T-cell (primary cell): ENCODE measurements around the genes PANK3 and C5orf58.

DNA sequence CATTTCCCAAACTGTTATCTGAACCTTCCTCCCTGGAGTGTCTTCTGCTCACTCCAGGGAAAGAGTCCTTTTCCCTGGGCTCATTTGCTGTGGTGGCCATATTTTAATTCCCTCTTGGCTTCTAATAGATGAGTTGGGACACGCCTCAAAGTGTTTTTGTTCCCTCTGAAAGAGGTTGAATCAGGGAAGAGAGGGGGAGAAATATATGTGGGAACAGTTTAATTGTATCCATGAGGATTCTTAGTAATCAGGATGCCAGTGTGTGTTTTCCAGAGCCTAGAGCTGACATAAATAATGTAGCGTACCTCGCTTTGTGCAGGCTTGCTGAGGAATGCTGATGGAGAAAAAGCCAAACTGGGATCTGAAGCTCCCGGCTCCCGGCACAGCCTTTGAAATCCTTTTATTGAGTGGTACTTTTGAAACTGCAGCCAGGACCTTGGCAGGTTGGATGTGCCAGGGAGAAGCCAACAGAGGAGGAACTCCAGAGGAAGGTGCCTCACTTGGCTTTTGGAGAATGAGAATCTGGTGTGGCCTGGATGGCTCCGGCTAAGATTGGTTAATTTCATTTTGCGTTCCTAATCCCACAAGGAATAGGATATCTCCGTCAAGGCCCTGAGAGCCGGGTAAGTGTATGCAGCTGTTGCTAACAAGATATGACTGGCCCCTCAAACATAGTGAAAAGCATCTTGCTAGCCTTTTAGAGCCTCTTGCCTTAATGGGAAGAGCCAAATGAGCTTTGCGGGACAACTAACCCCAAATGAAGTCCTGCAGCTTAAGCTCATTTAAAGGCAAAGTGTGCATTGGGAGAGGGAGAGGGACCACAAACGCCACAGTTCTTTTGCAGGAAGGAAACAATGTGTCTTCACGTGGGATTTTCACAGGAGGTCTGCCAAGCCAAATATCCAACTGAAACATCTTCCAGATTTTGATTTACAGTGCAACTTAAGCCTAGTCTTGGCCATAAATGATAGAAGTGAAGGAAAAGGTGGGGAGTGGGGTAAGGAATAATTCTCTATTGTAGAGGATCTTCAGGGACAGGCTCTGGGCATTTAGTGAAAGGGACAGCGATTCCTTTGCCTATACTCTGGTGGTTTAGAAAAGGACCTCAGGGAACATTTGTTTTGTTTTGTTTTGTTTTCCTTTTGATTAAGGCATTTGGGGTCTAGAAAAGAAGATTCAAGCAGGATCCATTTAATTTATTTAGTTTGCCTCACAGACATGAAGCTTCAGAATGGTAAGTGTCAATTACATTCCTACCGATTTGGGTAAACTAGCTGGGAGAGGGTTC lies 470.9 kb upstream of the WWC1 start:
- PRO-cap, 7 experiments, result no peak in any of the 7 experiments

DNA sequence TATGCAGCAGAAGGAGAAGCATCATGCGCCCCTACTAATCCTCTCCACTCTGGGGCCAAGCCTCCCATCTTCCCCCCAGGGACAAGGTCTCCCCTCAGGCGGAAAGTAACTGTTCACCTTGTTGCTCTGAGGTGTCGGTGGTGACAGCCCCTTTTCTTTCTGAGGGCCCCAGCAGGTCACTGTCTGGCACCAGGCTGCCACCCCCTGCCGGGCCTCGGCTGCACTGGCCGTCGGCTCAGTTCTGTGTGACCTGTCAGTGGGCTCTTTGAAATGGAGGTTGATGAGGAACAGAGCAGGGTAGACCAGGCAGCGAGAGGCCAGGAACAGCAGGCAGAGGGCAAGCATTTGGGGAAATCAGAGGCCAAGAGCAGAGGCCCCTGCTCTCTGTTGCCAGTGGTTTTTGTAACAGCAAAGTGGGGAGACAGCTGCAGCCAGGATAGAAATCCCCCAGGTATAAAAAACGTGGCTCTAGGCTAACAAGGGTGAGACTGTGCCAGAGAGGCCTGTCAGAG lies 113.4 kb upstream of the WWC1 start:
- PRO-cap, 7 experiments, result no peak in any of the 7 experiments

DNA sequence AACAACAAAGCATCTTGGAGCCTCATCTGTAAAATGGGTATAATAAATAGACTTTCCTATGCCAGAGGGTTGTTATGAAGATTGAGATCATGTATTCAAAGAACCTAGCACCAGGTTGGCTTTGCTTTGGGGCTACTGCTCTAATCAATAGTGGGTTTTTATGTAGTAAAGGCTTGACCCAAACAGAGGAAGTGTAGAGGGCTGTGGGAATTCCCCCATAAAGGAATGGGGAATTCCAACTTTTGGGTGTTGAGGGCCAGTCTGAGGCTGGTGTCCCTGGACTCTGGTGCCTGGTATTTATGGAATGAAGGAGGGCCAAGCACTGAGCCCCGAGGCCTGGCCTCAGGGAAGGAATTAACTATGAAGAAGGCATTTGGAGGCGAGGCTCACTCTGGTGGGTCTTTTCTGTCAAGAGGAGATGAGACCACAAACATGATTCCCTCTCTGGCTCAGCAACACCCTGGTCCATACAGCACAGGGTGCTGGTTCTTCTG lies 1.6 kb upstream of the WWC1 start:
- PRO-cap, 7 experiments, result no peak in any of the 7 experiments

- PRO-cap, 7 experiments, result no peak in any of the 7 experiments
Measured at GRCh38 chr5:168305305-168305736, 13.9 kb downstream of the WWC1 start.

GRCh38 chr5:168309122-168309738 lies 17.8 kb downstream of the WWC1 start:
- PRO-cap, 7 experiments, result no peak in any of the 7 experiments

DNA sequence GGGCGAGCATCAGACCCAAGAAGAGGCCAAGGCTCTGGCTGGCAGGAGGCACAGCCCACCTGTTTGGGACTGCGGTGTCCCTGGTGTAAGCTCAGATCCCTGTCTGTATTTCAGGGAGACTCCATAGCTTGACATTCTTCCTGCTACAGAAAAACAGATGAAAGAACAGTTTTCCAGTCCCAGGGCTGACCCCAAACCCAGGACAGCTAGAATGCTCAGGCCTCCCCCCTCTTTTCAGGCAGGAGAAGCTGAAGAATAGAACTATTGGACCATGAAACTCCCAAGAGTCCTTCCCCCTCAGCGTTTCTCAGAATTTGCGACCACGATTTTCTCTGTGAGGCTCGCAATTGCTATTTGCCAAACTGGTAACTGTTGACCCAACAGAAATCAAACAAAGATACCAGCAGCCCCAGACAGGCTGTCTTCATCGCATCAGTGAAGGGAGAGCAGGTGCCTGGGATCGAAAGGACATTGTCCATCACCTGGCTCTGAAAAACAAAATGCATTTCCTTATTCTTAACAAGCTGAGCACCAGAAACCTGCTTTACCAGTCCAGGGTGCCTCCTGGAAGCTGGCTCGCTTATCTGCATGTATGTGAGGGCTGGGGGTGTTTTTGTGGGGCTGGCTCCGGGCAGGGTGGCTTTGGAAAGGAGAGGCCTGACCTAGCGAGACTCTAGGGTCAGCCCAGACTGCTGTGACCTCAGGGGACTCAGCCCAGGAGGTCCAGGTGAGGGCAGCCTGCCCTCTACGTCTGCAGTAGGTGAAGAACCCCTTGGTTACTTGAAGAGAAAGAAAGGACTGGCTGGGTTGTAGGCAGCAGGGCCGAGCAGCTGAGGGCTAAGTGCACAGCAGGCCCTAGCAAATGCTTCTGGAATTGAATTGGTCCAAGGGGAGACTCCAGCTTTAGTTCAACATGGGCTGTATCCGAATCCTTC lies 24.7 kb downstream of the WWC1 start:
- PRO-cap, 7 experiments, result no peak in any of the 7 experiments

DNA sequence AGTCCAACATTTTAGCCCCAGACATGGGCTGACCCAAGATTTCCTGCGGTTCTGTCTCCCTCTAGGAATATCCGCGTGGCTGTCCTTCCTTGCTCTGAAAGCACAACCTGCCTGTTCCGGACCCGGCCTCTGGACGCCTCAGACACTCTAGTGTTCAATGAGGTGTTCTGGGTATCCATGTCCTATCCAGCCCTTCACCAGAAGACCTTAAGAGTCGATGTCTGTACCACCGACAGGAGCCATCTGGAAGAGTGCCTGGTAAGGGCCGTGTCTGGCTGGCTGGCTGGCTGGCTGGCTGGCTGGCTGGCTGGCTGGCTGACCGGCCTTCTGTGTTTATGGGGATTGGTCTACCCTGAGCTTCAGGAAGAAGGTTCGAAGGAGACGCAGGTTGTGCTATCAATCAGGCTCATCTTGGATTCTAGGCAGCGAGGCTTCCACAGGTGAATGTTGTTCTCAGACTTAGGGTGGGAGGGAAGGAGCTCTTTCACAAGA lies 55.0 kb upstream of the RARS1 start:
- PRO-cap, 7 experiments, result no peak in any of the 7 experiments

- PRO-cap, 7 experiments, result peak in 7 of 7 experiments; most common plus-strand start chr5:168579136 (in 3); most common minus-strand start chr5:168579328 (in 7)
Measured at GRCh38 chr5:168578591-168579654, at the start of gene PANK3. TSS of gene PANK3 (minus strand) at chr5:168579368.

- PRO-cap, 7 experiments, result no peak in any of the 7 experiments
Measured at GRCh38 chr5:168666170-168666736, 87.1 kb upstream of the PANK3 start.

DNA sequence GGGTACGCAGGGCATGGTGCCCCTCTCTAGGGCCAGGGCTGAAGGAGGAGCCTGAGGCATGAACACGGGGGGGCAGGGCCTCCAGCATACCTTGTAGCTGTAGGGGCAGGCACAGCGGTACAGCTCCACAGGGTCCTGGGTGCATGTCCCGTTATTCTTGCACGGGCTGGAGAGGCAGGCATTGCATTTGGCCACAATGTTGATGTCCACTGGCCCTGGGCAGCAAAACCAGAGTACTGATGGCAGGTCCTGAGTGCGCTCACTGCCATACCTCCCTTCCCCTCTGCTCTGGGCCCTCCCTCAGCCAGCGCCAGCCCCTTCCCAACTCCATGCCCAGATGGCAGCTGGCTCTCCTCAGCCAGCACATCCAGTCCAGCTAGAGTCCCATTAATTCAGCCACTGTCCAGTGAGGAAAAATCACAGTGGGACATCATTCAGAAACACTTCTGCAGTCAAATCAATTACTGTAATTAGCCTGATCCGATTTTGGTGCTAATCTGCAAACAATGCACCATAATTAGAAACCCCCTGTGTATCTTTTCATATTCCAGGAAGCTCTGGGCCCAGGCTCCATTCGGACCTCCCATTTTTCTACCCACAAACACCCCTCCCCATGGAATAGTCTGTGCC lies 128.8 kb upstream of the PANK3 start:
- PRO-cap, 7 experiments, result no peak in any of the 7 experiments

DNA sequence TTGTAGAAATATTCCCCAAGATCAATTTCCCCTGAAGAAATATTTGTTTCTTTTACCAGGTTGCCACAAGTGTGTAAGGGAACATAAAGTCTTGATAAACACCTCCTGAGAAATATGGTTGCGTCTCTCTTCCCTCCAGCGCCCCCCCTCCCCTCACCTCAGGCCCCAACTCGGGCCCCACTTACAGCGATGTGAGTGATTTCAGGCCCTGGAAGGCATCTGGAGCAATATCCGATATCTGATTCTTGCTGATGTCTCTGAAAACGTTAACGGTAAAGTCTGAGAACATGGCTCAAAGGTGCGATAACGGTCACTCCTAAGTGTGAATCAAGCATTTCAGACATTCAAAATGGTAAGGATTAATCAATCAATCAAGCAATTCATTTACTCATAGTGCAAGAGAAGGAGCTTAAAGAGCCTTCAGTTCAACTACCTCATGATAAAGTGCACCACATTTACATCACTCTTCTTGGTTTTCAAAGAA lies 210.2 kb upstream of the PANK3 start:
- PRO-cap, 7 experiments, result no peak in any of the 7 experiments

DNA sequence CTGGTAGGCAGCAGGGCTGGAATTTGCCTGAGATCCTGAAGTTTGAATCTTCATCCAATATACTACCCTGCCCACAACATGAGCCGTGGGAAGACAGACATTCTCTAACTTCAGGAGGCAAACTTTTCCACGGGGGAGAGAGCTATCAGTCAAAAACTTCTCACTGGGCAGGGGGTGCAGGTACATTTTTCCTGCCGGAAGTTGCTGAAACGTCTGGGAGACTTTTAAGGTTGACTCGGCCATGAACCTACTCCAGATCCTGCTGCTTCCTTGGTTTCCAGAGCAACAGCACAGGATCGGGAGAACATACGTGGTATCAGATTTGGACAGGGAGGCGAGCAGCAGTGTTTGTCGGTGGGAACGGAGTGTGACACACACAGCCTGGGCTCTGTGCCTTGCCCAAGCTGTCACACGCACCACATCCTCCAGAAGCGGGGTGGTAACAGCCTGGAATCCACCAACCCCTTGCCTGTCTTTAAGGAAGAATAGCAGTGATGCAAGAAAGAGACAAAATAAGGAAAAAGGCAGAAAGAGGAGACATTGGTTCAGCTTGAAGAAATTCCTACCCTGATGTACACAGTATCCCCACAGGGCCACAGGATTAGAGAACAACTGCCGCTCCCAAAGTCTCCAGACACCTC lies 276.5 kb downstream of the SLIT3 start:
- PRO-cap, 7 experiments, result no peak in any of the 7 experiments

GRCh38 chr5:169593050-169593685 lies 9.6 kb downstream of the SPDL1 start:
- PRO-cap, 7 experiments, result no peak in any of the 7 experiments

DNA sequence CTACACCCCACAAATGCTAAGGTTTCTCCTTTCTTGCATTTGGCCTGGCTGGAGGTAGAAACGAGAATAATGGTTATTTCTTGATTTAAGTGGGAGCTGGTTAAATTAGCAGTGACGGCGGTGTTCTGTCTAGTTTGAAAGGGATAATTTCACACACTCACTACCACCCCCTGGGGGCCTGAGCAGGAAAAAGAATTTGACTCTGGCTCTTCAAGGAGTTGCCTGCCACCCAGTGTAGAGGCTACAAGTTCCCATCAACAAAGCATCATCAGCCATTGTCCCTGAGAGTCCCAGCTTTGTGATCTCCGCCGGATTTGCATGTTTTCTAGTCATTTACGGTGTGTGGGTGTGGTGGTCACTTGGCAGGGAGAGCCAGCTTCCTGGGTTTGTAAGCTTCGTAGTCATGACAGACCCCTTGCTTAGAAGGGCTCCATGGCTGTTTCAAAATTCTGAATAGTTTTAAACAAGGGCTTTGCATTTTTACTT lies 379 bp upstream of the INSYN2B start:
- PRO-cap, 7 experiments, result no peak in any of the 7 experiments

GRCh38 chr5:170232724-170233184 lies at the start of gene C5orf58:
TSS of gene C5orf58 (plus strand) at chr5:170232985.
- PRO-cap, 7 experiments, result no peak in any of the 7 experiments

GRCh38 chr5:170246323-170247240 lies 13.8 kb downstream of the C5orf58 start:
- PRO-cap, 7 experiments, result no peak in any of the 7 experiments

GRCh38 chr5:170254212-170254768 lies 21.5 kb downstream of the C5orf58 start:
- PRO-cap, 7 experiments, result peak in 2 of 7 experiments; most common plus-strand start chr5:170254368 (in 1); most common minus-strand start chr5:170254431 (in 1)

DNA sequence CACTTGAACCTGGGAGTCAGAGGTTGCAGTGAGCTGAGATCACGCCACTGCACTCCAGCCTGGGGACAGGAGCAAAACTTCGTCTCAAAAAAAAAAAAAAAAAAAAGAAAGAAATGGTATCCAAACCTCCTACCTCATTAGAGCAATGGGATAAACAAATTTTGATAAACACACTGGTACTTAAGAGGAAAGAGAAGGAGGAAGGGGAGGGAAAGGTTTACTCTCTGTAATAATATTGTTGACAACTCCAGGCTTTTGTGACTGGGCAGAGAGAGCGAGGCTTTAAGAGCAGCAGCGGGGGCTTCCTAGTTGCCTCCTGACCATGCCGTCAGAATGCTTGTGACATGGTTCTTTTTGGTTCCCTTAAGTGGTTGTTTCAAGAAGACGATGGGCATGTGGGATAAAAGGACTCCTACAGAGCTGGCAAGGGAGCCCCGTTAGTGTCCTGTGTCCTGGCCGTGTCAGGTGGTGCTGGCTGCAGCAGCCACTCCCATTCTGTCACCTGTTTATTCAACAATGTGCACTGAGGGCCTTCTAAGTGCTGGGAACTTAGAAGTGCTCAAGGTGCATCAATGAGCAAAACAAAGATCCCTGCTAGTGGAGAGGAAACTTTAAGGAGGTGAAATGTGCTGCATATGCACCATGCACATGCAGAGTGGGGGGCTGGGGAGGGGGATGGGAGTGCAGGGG lies 19.8 kb downstream of the LCP2 start:
- PRO-cap, 7 experiments, result no peak in any of the 7 experiments

DNA sequence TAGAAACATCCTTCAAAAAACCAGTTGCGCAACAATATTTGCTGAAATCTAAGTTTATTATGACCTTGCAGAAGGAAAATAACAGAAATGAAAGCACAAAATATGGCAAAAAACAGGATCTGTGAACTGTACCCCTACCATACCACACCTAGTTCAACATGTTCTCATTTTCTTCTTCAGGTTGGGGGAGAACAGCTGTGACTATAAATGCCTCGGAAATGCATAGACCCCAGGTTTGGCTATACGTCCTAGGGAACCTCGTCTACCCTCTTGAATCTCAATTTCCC lies 1.4 kb downstream of the LCP2 start:
- PRO-cap, 7 experiments, result no peak in any of the 7 experiments

GRCh38 chr5:170306398-170307046 lies 8.9 kb upstream of the LCP2 start:
- PRO-cap, 7 experiments, result no peak in any of the 7 experiments